ENCODE measurements around the genes ARHGAP5, AKAP6 and CFL2.

- PRO-cap, 2 experiments, result peak in 2 of 2 experiments; most common plus-strand start chr14:32077541 (in 2); most common minus-strand start chr14:32077248 (in 1)
These were observed at the start of gene ARHGAP5 for GRCh38 chr14:32077207-32077576. Gene ARHGAP5 (plus strand): TSS chr14:32077304.

DNA sequence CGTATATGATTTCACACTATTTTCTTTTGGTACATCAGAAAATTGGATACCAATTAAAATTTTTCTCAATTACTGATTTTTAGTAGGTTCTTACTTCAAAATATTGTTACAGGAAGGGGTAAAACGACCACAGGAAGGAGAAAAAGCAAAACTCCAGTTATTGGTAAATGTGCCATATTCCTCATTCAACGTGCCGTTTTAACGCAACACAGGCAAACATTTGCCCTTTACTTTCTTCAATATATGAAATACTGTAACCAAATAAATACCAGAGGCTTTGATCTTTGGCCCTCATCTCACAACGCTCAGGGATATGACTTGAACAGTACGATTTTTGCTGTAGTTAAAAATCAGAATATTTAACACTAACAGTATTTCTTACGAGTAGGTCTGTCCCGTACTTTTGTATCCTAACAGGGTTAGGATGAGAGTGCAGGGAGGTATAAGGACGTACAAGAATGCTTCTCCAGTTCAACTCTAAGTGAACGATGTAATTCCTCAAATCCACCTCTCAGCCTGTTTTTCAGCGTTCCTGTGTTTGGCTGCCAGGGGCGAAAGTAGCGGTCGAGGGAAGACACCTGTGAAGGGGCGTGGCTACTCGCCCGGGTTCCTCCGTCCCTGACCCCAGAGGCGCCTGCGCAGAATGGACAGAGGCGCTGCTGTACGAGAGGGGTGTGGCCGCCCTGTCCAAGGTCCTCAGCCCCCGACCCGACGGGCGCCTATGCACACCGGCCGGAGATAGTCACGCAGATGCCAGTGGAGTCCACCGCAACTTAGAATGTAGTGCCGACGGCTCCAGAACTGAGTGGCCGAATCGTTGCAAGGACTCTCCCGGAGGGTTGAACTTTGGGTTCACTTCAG is 123.8 kb downstream of the ARHGAP5 start:
- PRO-cap, 2 experiments, result peak in 2 of 2 experiments; most common plus-strand start position 650 of the sequence (in 2); most common minus-strand start position 592 of the sequence (in 1)

- PRO-cap, 2 experiments, result peak in 2 of 2 experiments; most common plus-strand start chr14:32201719 (in 1); most common minus-strand start chr14:32201736 (in 2)
These were observed 124.7 kb downstream of the ARHGAP5 start for GRCh38 chr14:32201521-32202474.

GRCh38 chr14:32202475-32202795 is 125.3 kb downstream of the ARHGAP5 start:
- PRO-cap, 2 experiments, result no peak in any of the 2 experiments

DNA sequence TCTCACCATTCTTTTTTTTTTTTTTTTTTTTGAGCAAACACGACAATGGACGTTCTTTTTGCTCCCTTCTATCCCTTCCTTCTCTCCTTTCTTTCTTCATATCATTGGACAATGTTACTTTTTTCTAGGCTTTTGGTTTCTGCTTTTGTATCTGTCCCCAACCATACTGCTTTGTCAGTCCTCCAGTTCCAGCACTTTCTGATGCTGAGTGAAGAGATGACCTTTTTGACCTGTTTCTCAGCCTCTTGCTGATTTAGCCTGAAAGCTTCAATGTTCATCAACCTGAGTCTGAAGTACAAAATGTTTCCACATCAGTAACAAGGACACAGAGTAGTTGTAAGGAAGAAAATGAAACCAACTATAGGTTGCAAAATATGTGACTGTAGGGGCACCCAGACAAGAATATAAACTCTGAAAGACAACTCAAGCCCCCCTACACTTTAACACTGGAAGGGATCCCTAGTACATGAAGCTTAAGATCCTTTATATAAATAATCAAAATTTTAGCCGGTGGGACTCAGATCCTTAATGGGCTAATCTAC is 25.2 kb upstream of the AKAP6 start:
- PRO-cap, 2 experiments, result no peak in any of the 2 experiments

- PRO-cap, 2 experiments, result no peak in any of the 2 experiments
These were observed at the start of gene AKAP6 for GRCh38 chr14:32328975-32329825. Gene AKAP6 (plus strand): TSS chr14:32329298.

- PRO-cap, 2 experiments, result no peak in any of the 2 experiments
These were observed 48.1 kb downstream of the AKAP6 start for GRCh38 chr14:32377149-32377594.

DNA sequence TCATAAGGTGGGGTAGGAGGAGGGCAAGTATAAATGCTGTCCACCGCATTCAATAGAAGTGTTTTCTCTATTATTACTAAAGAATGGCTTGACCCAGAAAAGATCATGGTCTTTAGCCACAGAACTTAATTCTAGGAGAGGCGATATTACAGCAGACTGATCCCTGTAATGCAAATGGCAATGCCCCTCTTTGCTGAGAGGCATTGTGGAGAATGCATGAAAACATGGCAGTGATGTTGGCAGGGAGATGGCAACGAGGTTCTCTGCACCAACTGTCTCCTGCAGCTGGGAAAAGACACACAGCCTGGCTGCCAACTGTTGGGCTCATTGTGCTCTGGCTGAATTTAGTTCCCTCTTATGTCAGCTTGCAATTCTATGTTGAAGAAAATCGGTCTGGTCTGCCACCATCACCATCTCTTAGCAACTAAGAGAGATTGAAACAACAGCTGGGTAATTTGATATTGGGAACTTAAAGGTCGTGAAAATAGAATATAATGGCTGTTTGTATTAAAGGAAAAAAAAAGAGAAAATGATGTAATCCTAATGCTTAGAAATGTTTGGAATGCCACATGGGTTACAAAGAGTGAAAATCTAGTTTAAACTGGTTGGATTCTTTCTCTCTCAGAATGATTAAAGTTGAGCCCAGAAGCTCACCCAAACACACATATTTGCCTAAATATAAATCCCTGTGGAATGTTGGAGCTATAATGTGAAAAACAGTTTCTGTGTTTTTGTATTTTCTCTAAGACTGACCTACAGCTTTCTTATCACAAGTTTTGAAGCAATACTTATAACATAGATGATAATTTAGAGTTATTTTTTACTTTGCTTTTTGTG is 143.5 kb downstream of the AKAP6 start:
- PRO-cap, 2 experiments, result peak in 2 of 2 experiments; most common plus-strand start position 382 of the sequence (in 1); most common minus-strand start position 265 of the sequence (in 2)

GRCh38 chr14:32937539-32937996 is 1.1 kb upstream of the NPAS3 start:
- PRO-cap, 2 experiments, result no peak in any of the 2 experiments

- PRO-cap, 2 experiments, result peak in 1 of 2 experiments; most common plus-strand start chr14:32939673 (in 1); most common minus-strand start chr14:32939557 (in 1)
These were observed 742 bp downstream of the NPAS3 start for GRCh38 chr14:32939140-32940102.

DNA sequence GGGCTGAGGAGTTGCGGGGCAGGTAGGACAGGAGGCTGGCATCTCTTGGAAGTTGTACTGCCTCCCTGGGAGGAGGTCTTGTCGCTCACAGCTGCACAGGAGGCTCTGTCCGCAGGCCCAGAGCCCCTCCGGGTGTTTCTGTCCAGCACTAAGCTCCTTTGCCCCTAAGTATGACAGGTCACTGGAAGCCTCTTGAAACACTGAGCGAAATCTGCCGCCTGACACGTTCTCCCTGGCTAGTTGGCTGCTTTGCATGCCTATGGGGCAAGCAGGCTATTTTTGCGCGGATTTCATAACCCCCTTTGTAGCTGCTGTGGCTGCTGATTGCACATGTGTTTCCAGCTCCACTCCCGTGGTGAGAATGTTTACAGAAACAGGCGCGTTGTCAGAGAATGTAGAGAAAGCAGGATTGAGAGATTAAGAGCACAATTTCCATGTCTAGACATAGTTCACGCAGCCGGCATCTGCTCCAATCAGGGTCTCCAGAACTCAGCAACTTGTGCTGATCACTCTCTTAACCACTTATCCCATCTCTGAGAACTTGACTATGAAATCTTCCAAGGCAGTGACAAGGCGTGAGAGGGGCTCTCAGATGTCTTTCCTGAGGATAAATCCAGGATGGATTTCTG is 180.2 kb upstream of the EGLN3 start:
- PRO-cap, 2 experiments, result peak in 2 of 2 experiments; most common plus-strand start position 305 of the sequence (in 2); most common minus-strand start position 160 of the sequence (in 1)

GRCh38 chr14:34434254-34434934 is 27.6 kb downstream of the SPTSSA start:
- PRO-cap, 2 experiments, result no peak in any of the 2 experiments

DNA sequence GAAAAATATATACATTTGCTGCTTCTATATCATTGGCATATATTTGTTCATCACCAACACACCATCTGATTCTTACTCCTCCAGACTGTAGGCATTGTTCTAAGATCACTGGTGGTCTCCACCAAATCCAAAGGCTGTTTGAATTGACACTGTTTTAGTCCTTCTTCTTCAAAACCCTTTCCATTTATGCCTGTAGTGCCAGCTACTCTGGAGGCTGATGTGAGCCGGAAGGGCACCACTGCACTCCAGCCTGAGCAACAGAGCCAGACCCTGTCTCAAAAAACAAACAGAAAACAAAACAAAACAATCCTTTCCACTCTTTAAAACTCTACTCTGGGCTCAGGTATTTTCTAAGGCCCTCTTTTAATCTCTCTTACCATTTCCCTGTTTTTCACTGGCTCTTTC is 25.1 kb downstream of the SPTSSA start:
- PRO-cap, 2 experiments, result no peak in any of the 2 experiments

DNA sequence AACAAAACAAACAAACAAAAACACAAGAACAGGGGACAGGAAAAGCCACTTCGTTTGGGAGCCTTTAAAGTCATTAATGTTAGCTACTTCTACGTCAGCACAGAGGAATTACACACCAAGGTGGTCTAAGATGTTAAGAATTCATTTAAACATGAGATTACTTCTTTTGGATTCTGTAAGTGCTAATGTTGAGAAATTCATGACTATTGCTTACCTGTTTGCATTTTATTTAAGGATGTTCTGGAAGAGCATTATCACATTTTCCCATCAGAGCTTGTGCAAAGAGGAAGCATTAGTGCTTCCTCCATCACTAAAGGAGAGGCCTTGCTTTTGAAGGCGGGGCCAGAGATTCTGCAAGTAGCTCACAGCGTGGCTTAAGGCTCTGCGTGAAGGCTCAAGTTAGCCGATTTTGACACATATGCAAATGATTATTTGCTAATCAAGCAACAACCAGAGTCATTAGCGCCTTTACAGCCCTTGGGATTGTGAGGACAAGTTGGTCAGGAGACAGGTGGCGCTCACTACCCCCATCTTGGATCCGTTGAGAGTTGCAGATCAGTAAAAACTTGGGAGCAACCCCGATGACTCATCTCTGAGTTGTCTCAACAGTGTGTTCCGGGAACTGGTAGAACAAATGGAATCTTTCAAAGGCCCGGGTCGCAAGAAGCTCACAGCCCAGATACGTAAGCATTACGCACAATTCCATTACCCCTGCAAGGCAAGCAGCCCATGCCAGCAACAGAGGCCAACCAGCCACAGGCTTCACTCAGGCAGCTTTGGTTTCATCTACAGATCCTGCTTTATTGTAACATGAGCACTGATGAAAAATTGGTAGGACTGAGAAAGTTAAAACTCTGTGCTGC is 34.7 kb upstream of the SPTSSA start:
- PRO-cap, 2 experiments, result peak in 1 of 2 experiments; most common plus-strand start position 738 of the sequence (in 1); most common minus-strand start position 635 of the sequence (in 1)

- PRO-cap, 2 experiments, result no peak in any of the 2 experiments
These were observed 18.8 kb downstream of the EAPP start for GRCh38 chr14:34520594-34521154.

- PRO-cap, 2 experiments, result no peak in any of the 2 experiments
These were observed 15.3 kb upstream of the EAPP start for GRCh38 chr14:34554733-34555327.

- PRO-cap, 2 experiments, result no peak in any of the 2 experiments
These were observed 10.1 kb downstream of the SNX6 start for GRCh38 chr14:34619490-34620548.

DNA sequence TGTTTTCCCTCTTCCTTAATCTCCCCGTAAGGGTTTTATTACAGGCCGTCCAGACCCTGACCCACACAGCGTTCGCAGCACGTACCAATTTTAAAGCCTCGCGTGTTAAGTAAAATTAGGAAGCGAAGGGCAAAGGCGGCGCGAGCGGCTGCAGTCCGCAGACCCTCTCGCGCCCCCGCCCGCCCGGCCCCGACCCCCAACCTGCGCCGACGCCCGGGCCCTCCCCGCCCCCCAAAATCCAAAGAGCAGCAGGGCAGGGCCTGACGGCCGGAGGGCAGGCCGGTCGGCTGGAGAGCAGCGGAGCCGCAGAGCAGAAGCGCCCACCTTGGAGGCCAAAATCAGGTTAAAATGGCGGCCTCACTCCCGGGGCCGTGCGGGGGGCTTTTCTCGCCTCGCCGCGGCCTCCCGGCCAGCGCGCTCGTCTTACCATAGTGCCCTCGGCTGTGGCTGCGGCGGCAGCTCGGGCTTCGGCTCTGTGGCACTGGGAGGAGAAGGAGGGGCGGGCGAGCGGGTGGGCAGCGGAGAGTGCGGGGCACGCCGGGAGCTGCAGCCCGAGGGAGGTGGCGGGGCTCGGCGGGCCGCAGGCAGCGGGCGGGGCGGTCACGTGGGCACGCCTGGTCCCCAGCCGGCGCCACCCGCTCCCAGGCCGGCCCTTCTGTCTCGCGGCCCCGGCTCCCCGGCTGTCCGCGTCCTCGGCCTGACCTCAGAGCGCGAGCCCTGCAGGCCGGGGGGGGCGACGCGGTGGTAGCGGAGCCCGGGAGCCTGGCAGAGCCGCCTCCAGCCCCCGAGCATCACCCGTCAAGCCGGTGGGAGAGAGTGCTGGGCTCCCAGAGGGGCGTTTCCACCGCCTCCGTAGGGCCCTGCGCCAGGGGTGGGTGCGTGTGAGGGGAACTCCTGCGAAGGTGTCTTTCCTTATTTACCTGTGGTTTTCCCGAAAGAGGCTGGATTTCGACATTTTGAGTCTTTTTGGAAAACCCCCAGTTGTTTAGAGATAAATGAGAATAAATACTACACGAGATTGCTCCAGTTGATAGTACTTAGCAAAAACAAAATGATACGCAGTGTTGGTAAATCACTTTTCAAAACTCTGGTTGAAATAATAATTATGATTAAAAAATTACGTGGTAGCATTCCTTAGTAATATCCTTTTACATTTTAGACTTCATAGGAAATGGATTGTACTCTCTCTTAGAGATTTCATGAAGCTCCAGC is at the start of gene CFL2:
Gene CFL2 (minus strand): TSS at position 483 of the 1,212 bp plus-strand sequence.
- PRO-cap, 2 experiments, result peak in 2 of 2 experiments; most common plus-strand start position 658 of the sequence (in 2); most common minus-strand start position 483 of the sequence (in 2)

GRCh38 chr14:35028950-35029750 is 16.9 kb upstream of the FAM177A1 start:
- PRO-cap, 2 experiments, result no peak in any of the 2 experiments

DNA sequence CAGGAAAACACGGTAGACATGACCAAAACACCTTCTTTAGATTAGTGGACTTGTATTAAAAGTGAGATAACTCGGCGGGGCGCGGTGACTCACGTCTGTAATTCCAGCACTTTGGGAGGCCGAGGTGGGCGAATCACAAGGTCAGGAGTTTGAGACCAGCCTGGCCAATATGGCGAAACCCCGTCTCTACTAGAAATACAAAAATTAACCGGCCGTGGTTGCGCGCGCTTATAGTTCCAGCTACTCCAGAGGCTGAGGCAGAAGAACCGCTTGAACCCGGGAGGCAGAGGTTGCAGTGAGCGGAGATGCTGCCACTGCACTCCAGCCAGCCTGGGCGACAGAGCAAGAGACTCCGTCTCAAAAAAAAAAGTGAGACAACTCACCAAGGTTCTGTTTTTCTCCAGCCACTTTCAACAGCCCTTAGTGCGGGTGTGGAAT is 747 bp downstream of the PPP2R3C start:
- PRO-cap, 2 experiments, result no peak in any of the 2 experiments

Measured in heart right ventricle (tissue), 2 donors.